ENCODE results near the genes HYAL1, MAPKAPK3, TEX264 and ACY1.

- RRBS = no CpG with 5 or more reads among the region's 25 CpGs
These were observed at the start of gene HYAL1 for GRCh38 chr3:50302832-50304005. HYAL1 (minus strand) TSS chr3:50303574.

DNA sequence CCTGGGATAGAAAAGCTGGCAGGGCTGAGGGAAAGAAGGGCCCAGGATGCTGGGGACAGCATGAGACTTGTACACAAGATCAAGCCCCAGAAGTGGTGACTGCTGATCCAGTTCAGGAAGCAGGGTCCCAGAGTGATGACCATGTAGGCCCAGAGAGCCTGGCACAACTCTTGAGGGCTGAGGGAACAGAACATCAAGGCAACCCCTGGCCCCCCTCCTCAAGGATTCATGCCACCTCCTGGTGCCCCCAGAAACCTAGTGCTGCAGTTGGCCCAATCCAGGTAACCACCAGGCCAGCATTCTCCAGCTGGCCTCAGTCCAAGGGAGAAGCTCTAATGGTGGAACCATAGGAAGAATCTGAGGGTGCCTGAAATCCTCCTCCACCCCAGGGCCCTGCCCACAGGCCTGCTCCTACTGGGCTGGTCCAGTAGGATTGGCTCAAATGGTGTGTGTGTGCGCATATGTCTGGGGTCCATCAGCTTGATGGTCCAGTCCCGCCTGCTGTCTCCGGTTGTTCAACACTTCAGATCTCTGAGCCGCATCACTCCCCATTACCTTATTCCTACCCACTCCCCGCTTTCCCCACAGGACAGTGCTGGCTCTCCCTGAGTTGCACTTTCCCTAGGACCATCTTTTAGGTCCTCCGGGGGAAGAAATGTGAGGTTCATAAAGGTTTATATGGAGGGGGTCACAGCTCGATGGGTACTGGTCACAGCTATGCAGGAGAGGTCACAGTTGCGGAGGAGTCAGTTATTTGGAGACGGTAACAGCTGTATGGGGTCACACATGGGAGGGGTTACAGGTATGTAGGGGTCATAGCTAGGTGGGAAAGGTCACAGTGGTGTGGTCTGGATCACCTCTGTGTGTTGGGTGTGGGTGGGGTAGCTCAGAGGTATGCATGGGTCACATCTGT lies 7.6 kb downstream of the HYAL2 start:
- RRBS = no CpG with 5 or more reads among the region's 9 CpGs

DNA sequence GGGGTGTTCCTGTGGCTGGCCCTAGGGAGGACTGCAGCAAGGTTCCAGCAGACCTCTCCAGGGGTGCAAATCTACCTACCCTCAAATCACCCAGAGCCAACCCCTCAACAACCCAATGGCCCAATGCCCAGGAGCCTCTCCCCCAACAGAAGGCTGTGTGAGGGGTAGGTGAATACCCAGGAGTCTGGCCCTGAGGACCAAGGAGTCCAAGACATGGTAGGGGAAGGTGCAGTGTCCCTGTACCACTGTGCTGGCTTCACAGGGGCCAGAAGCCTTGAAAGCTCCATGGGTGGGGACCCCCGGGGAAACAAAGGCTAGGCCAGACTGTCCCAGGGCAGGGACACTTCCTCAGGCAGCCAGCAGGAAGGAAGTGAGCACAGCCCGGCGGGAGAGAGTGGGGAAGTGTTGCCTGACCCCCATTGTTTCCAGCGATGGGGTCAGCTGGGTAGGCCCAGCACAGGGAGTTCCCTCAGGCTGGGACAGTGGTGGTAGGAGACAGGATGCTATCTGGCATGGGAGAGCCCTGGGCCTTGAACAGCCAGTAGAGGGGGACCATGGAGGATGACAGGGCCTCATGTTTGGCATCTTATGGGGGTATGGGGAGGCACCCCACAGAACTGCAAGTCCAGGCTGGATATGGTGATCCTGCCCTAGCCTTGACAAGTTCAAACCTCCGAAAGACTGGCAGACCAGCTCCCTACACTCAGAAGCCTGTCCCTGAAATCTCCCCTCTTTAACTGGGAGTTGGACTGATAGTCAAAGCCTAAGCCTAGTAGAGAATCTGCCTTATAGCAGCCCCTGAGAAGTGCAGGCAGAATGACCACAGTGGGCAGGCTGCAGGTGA lies 1.1 kb upstream of the HYAL2 start:
- RRBS = 52% methylated on average over 2 of the region's 5 CpGs

- RRBS = no CpG with 5 or more reads among the region's 8 CpGs
These were observed 57.5 kb downstream of the CACNA2D2 start for GRCh38 chr3:50445829-50446526.

DNA sequence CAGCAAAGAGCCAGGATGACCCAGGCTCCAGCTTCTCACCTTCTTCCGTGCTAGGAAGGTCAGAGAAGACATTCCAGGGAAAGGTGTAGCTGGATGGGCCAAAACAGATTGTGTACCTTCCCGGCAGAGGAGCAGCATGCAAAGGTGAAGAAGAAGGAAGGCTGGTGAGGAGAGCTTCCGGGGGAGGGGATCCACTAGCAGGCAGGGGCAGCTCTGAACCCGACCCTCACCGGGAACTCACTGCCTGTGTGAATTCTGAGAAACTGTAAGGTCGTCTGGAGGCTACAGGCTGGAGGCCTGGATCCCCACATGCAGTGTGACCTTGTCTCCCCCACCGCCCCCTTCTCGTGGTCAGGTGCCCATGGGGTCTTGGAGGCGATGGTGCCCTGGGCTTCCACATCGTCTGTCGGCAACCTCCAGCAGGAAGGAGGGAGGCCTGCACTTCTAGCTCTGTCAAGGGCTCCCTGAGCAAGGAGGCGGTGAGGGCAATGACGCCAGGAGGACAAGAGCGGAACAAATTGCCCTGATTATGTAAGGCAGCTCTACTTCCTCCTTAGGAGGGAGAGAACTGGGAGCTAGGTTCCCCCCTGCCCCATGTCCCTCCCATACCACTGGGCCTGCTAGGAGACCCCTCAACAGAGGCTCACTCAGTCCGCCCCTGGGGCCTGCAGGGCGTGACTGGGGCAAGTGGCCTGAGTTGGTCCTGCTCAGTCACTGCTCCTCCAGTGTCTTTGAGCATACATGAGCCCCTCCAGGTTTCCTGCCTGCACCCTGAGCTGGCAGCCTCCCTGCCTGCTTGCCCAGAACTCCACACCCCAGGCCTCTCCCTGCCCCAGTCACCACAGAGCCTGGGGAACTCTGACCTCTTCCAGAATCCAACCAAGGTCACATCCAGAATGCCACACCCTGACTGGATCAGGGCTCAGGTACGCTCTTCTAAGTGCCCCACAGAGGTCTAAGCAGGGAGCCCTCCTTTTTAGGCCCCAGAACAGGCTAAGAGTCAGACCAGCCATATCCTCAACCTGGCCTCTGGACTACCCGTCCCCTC lies 56.1 kb downstream of the CACNA2D2 start:
- RRBS = 85% methylated on average over 4 of the region's 18 CpGs

DNA sequence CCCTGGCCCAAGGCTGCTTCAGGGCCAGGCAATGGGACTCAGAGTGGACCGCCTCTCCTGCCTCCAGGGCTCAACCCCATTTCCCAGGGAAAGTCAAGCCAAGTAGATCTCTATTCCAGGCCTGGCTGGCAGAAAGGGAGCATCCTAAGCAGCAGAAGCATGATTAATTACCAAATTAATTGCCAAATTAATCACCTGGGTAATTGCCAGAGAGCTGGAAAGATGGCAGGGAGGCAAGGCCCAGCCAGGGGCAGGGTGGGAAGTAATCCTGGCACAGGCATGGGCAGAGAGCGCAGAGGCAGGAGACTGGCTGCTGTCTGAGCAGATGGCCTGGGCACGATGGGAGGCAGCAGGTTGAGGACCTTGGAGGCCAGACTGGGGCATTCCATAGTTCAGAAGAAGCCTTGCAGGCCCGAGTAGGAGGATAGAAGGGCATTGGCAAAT lies 20.5 kb downstream of the C3orf18 start:
- RRBS = no CpG with 5 or more reads among the region's 4 CpGs

DNA sequence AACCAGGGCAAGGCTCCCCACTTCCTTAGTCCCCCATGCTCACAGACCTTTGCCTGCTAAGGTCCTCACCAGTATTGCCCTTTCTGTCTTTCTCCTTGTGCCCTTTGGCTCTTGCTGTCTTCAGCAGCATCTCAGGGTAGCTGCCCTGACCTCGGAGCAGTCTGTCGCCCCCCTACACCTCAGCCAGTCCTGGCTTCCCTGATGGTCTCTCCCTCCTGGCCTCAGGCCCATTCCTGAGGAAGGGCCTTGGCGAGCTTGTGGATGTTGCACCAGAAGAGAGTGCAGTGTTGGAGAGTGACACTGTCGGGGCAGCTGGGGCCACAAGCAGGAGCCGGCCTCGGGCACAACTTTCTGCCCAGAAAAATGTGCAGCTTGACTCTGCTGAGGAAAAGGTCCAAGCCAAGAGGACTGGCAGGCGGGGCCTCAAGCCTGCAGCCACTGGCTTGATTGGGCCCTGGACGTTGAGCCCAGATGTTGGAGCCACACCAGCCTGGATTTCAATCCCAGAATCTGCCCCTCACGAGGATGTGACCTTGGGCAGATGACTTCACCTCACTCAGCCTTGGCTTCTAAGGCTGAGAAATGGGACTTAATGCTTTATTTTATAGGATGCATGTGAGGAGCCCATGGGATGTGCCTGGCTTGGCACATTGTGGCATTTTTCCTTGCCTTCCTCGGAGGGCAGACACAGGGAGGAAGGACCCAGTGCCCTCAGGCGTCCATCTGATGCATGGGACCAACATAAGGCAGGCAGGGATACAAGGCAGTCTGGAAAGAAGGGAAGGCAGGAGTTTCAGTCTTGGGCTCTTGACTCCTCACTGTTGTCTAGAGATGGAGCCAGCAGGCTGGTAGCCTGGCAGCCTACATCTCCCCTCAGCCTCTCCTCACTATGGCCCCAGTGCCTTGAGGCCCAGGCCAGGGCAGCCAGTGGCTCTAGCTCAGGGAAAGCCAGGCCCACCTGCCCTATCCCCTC lies 12.9 kb downstream of the HEMK1 start:
- RRBS = no CpG with 5 or more reads among the region's 11 CpGs

DNA sequence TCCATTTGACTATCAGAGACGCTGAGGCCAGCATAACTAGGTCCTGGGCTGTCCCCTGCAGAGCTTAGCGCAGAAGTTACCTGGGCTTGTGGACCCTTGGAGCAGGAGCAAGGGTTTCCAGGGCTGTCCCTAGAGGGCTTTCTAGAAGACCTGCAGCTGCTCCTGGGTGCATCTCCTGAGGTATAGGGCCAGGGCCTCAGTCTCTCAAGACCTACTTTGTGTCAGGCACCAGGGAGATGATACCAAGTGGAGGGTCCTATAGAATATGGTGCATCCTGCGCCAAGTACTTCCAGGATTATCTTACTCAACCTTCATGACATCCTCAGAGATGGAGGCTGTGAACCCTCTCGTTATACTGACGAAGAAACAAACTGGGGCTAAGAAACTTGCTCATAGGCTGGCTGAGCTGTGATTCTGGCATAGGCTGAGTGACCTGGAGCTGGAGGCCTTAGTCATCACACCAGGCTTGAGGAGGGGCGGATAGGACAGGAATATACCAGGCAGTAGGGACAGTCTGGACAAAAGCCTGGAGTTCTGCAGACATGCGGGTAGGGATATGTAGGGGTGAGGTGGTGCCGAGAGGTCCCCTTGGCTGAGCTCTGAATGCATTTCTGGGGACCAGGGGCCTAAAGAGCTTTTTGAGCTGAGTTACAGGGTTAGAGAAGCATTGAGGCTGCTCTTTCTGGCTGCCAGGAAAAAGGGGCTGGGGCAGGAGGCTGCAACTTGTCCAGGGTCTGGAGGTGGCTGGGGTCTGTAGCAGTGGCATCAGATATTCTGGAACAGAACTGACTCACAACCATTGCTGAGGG lies 18.0 kb downstream of the HEMK1 start:
- RRBS = no CpG with 5 or more reads among the region's 8 CpGs

DNA sequence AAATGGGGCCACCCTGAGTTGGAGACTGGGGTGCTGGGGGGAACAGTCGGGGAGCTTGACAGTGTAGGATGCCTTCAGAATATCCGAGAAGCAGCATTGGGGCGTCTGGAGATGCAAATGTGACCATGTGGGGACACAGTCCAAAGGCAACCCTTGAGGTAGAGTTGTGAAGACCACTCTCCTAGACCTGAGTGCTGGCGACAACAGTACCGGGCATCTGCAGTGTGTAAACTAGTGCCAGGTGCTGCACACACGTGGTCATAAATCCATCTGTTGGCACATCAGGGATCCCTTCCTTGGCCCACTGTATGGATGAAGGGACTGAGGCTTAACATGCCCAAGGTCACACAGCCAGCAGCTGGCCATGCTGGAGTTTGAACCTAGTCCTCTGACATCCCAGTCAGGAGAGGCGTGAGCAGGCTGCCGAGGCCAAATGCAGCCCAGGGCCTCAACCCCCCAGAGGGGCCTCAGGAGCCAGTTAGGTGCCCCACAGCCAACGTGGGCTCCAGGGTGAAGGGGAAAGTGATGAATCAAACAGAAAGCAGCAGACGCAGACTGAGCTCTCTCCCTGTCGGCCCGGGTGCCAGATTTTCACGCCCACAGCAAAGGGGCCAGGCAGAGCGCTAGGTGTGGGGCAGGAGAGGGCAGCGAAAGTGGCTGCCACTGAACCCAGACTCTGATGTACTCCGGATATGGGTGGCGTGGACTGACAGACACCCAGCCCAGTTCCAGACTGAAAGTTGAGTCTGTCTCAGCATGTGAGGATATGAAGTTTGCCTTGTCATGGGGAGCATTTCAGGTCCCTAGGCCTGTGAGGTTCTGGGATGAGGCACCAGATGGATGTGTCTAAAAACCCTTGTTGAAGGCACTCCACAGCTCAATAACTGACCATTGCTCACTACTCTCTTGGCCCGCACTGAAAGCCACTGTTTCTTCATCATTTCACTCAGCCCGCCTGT lies 18.9 kb downstream of the HEMK1 start:
- RRBS = 71% methylated on average over 1 of the region's 19 CpGs

DNA sequence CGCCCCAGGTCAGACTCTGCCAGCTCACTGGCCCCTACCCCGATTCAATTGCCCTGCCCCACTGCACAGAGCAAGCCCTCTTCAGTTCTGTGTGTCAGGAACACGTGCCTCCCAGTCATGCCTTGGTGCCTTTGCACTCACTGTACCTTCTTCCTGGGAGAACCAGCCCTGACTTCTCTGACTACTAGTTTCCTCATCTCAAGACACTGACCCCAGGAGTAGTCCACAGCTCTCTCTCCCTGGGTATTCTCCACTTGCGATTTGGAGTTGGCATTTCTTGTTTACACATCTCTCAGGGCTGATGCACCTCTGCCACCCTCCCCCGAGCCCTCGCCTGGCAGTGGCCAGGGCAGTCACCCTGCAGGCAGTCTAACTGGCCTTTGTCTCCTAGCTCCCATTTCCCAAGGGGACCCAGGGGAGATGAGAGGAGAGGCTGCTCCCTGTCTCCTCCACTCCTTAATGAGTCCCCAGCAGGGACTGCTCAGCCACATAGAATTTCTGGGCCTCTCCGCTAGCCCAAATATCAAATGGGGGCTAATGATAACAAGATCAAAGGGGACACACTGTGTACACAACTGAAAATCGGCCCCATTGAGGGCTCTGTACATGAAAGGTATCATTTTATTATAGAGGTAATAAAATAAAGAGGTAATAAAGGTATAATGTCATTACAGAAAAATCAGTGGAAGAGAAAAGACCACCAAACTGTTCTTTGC lies 5.5 kb downstream of the CISH start:
- RRBS = no CpG with 5 or more reads among the region's 8 CpGs

DNA sequence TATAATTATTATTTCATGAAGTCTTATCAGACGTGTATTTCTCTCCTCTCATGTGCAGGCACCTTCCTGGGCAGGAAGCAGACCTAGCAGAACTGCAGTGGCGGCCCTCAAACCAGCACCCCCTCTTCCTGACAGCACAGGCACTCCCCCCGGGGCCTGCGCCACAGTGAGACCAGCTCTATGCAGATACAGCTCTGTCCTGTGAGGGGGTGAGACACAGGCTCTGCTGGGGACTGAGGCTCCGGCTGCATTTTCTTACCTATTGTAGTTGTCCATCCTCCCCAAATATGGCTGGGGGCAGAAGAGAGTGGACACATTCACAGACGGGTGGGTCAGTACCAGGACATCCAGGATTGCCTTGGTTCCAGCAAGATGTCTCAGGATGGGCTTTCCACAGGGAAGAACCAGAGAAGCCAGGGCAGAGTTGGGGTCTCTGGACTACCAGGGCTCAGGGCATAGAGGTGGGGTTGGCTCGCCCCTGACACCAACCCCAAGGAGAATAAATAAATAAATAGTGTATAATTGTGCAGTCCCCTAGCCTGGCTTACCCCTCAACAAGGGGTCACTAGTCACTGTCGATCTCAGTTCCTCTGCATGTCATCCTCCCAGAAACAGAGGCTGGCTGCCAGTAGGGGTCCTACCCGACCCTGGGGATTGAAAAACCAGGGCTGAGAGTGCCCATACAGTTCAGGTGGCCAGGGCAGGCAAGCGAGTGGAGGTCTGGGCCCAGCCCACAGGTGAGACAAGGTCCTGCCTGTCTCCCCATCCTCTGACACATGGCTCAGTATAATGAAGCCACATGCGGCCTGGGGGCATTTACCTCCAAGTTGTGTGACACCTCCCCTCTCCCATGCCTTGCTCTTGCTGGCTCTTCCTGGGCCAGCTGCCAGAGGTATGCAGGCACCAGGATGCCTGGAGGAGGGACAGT lies 4.7 kb downstream of the CISH start:
- RRBS = 93% methylated on average over 3 of the region's 11 CpGs

DNA sequence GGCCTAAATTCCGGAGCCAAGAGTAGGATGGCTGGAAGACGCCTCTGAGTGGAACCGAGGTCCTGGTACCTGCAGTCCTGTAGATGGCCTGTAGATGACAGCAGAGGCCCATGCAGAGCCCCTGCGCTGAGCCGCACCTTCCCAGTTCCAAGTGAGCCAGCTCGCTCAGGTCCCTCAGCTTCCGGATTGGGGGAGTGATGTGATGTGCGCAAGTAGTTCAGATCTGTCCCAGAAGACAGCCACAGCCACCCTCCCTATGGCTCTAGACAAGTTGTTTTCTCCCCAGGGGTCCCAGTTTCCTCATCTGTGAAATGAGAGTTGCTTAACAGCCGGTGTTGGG lies 965 bp upstream of the MAPKAPK3 start:
- RRBS = no CpG with 5 or more reads among the region's 9 CpGs

DNA sequence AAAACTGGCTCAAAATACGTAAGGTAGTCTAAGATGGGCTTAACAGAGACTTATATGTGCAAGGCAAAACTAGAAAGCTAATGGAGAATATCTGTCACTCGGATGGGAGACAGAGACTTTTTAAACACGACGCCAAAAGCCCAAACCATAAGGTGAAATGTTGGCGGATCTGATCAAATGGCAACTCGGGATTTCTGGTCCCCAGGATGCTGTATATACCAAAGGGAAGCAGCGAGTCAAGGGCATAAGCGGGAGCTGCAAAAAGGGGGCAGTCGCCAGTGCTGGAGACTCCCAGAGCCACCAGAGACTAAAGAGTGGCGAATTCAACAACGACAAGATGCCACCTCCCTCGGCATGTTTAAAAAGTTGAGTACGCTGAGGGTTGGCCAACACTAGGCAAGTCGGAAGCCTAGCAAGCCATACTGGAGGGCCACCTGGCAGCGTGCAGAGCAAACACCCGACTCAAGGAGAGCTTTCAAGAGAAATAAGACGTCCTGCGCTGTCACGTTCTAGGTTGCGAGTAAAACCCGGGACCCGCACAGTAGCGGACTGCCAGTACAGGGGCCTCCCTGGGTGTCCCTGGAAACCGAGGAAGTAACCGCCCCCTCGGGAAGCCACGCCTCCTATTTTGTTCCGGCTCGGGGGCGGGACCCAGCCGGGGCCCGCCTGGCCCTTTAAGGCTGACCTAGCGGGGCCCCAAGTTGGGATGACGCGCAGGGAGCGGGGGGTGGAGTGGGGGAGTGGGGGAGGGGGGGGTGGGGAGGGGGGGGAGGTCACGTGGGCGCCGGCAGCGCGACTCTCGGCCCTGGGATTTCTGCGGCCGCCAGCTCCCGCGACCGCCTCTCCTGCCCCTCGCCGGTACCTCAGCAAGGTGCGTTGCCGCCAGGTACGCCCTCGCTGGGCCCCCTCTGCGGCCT lies at the start of gene MAPKAPK3:
TSS of gene MAPKAPK3 (plus strand) at position 796 of the 917 bp plus-strand sequence.
- RRBS = 3% methylated on average over 21 of the region's 54 CpGs

- RRBS = no CpG with 5 or more reads among the region's 3 CpGs
These were observed 21.3 kb downstream of the MAPKAPK3 start for GRCh38 chr3:50638320-50638636.

DNA sequence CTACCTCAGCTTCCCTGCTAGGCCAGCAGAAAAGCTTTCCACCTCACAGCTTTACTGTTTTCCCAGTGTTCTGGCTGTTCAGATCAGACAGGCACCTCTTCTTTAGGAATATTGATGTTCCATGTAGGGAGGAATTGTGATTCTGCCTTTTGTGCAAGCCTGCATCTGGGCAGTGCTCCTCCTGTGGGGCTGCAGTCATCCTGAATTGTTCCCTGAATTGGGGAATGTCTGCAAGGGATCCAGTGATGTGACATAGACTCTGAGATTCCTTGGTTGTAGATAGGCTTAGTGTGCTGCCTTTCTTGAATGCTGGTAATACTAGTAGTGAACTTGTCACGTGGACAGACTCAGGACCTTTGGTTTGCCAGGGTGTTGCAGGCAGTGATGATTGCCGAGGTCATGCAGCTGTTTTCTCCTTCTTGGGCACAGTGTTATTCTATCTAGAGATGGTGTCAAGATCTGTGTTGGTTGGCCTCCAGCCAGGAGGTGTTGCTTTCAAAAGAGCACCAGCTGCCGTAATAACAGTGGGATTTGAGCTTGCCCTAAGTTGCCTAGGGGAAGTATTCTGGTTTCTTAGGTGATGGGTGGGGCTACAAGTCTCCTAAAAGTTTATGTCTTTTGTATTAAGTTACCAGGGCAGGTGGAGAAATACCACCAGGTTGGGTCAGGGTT lies 349.9 kb downstream of the DOCK3 start:
- RRBS = no CpG with 5 or more reads among the region's 3 CpGs

- RRBS = no CpG with 5 or more reads among the region's 2 CpGs
These were observed 22.1 kb downstream of the RBM15B start for GRCh38 chr3:51413224-51413598.

DNA sequence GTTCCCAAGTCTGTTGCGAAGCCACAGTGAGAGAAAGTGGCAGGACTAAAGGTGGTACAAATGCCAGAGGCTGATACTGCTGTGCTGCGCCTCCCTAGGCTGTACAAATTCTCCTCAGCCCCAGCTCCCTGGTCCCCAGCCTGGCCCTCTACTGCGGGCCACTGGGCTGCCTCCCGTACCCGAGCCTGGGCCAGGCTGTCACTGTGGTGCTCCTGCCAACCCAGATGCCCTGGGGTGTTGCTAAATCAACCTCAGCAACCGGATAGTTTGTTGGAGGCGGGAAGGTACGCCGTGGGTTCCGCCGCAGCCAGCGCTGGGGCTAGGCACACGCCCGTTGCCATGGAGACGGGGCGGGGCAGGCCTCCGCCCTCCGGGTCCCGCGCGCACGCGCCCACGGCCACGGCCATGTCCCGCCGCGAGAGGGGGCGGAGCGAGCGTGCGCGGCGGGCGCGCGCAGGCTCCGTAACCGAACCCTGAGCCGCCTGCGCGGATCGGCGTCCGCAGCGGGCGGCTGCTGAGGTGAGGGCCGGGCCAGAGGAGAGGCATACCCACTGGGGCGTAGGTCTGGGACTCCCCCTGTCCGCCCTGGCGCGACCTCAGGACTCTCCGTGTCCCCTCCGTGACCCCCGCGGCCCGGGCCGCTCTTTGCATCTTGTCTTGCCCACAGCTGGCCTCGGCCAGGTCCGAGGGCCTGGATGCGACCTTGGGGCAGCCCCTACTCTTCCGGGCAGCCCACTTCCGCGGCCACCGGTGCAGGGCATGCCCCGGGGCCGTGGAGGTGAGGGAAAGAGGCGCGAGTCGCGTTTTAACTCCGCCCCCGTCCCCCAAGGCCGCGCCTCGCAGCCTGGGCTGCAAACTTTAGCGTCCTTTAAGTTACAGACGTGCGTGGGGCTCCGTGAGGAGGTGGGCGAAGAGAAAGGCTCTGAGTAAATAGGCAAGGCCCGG lies at the start of gene TEX264:
TSS of gene TEX264 (plus strand) at position 483 of the 945 bp plus-strand sequence.
- RRBS = 3% methylated on average over 12 of the region's 82 CpGs

GRCh38 chr3:51982735-51983827 lies at the start of gene ACY1:
ACY1 (plus strand) TSS chr3:51983535.
- RRBS = 3% methylated on average over 38 of the region's 75 CpGs

- RRBS = 77% methylated on average over 2 of the region's 11 CpGs
These were observed 28.2 kb upstream of the RPL29 start for GRCh38 chr3:52023521-52024582.

GRCh38 chr3:52039785-52040333 lies 16.5 kb downstream of the DUSP7 start:
- RRBS = 40% methylated on average over 4 of the region's 18 CpGs